Parietal lobe (tissue), 2 donors: ENCODE data around the genes MXRA8 and CALML6.

DNA sequence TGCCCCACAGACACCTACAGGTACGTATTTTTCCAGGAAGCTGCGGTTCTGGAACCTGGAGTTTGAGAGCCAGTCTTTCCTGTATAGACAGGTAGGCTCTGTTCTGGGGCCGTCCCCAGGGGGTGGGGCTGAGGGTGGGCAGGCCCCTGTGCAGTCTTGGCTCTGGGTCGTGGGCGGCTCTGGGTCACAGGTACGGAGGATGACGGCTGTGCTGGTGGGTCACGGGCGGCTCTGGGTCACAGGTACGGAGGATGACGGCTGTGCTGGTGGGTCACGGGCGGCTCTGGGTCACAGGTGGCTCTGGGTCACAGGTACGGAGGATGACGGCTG lies 2.2 kb downstream of the PUSL1 start:
- RAMPAGE, long total RNA: no peak

DNA sequence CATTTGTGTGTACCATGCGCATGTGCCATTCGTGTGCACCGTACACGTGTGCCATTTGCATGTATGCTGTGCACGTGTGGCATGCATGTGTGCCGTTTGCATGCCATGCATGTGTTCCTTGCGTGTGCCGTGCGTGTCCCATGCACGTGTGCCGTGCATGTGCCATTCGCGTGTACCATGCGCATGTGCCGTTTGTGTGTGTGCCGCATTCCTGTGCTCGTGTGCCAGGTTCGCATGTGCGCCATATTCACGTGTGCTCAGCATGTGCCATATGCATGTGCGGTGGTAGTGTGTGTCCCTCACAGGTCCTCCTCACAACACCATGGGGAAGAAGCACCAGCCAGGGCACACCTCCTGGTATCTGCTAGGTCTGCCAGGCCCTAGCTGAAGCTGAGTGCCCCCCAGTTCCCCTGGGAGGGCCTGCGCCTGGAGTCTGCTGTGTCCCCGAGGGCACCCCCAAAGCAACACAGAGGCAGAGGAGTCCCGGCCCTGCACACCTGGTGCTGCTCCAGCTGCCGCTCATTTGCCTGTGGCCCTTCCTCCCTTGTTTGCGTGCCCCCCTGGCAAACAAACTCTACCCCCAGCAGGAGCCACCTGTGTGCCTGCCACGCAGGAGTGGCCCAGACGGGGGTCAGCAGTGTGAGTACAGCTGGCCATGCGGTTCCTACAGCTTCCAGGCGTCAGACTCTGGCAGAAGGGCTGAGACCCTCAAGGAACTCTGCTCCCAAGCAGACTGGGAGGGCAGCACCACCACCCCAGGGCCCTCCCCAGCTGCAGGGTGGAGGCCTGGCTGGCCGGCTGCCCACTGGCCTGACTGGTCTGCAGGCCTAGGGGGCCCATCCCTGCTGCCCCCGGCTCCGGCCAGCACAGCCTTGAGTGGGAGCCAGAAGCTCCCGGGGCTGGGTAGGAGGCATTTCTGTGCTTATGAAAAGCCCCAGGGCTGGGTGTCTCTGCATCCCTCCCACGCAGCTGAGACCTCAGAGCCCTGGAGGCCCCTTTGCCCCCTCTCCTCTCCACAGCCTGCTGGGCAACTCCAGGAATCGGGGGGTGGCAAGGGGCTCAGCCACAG lies 743 bp upstream of the TAS1R3 start:
- RAMPAGE, long total RNA: no peak

DNA sequence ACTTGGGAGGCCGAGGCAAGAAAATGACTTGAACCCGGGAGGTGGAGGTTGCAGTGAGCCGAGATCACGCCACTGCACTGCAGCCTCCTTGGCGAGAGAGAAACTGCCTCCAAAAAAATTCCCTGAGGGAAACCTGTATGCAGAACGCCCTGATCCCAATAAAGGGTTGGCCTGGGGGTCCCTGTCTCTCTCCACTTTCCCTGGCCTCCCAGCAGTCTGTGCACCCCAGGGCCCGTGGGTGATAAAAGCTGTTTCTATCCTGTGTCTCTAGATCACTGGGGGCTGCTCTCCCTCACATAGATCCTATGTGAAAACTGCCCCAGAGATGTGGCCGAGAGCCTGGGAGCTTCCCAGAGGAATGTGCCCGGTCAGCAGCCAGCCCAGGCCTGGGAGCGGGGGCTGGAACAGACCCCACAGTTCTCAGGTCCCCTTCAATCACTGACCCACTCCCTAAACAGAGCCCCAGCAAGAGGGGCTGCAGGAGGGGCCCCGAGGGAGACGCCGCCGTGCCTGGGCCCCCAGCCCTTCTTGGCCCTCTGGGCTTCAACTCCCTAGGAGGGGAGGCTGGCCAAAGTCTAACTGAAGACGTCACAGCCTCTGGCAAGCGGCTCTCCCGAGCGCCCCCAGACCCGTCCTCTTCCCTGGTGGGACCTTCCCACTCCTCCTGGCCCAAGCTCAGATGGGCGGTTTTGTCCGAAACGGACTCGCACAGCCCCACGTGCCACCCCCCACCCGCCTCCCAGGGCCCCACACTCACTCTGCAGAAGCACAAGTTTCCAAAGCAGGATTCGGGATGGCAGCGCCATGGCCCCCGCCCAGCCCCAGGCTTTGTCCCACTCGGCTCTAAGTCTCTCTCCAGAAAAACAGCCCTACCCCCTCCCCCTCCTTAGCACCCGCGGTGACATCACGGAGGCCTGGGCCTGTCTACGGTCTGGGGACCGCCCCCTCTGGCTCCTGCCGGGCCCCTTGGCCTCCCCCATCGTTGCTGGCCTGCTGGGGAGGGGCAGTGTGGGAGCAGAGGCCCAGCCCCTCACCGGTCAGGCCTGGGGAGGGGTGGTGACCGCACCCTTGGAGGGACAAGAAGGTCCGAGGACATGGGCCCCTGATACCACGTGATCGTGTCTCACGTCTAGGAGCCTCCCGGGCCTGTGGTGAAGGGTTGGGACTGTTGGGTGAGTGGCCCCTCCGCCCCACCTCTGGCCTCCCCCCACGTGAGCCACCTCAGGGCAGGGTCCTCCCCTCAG lies at the start of gene MXRA8:
Gene MXRA8, minus strand, starts transcription at position 857 of the 1,244 bp plus-strand sequence.
- RAMPAGE, long total RNA: no peak

GRCh38 chr1:1385490-1385801 lies 10.4 kb upstream of the AURKAIP1 start:
- RAMPAGE, long total RNA: no peak

- RAMPAGE, long total RNA: no peak
These were observed 11.2 kb downstream of the CCNL2 start for GRCh38 chr1:1387681-1388610.

DNA sequence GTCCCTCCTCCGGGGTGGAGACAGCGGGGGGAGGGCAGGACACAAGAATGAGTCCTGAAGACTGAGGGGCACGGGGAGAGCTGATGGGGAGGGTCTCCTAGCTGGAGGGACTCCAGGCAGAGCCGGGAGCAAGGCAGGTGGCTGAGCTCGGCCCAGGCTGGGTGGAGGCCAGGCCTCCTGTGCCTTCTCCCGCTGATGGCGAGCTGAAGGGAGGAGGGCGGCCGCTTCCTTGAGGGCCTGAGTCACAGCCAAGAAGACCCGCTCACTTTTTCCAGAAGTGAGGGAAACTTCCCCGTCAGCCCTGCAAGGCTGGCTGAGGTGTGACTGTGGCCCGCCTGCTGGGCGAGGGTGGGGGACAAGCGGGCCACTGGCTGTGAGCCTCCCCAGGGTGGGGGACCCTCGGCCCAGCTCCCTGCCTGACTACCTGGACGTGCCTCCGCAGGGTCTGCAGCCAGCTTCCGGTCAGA lies 1.7 kb upstream of the VWA1 start:
- RAMPAGE, long total RNA: no peak

DNA sequence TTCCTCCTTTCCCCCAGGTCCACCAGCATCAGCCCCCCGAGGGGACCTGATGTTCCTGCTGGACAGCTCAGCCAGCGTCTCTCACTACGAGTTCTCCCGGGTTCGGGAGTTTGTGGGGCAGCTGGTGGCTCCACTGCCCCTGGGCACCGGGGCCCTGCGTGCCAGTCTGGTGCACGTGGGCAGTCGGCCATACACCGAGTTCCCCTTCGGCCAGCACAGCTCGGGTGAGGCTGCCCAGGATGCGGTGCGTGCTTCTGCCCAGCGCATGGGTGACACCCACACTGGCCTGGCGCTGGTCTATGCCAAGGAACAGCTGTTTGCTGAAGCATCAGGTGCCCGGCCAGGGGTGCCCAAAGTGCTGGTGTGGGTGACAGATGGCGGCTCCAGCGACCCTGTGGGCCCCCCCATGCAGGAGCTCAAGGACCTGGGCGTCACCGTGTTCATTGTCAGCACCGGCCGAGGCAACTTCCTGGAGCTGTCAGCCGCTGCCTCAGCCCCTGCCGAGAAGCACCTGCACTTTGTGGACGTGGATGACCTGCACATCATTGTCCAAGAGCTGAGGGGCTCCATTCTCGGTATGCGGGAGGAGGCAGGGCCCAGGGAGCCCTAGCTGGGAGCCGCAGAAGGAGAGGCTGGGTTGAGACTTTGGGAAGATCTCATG lies 1.6 kb downstream of the VWA1 start:
- RAMPAGE, long total RNA: no peak

GRCh38 chr1:1511305-1511626 lies 696 bp upstream of the ATAD3A start:
- RAMPAGE, long total RNA: no peak

DNA sequence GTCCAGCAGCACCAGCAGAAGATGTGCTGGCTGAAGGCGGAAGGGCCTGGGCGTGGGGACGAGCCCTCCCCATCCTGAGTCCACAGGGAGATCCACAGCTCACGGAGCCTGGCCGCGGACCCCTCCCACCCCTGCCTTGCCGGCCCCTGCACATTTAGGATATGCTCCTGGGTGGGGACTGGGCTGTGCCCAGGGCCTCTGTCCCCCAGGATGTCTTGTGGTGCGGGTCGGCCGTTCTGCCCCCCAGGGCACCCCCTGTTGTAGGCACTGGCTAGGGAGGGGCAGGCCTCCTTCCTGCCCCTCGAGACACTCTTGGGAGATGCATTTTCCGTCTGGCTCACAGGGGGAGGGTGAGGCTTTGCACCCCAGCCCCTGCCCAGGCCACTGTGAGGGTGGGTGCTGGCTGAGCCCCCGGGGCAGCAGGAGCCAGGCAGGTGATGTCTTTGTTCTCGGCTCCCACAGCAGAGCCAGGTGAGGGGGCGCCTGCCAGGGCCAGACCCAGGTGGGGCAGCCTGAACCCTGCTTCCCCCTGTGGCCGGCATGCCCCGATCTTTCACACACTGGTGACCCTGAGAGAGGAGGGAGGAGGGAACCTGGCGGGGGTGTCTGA lies 6.3 kb downstream of the TMEM240 start:
- RAMPAGE, long total RNA: no peak

DNA sequence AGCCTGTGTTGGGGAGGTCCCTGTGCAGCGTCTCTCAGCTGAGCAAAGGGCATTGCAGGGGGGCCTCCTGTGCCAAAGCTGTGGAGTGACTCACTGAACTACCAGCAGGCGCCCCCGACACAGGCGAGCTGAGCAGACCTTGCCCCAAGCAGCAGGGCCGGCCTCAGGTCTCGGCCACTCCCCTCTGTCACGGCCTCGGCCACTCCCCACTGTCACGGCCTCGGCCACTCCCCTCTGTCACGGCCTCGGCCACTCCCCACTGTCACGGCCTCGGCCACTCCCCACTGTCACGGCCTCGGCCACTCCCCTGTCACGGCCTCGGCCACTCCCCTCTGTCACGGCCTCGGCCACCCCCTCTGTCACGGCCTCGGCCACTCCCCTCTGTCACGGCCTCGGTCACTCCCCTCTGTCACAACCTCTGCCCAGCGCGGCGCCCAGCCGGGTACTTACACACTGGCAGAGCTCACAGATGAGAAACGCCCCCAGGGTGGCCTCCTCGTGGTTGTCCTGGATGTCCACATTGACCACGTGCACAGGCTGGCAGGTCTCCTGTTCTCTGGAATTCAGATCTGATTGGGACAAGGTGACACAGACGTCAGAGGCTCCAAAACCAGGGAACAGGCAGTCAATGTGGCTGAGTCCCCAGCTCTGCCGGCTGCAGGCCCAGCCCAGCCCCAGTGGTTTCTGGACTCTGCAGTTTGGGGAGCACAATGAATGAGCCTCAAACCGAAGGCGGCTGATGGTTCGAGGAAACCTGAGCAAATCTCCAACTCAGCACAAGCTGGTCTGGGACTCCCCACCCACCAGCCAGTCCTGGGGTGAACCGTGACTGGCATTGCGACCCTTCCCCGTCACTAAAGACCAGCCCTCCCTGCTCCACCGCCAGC lies 3.2 kb upstream of the TMEM240 start:
- RAMPAGE, long total RNA: no peak

GRCh38 chr1:1561989-1562948 lies 12.4 kb downstream of the SSU72 start:
- RAMPAGE, long total RNA: no peak

DNA sequence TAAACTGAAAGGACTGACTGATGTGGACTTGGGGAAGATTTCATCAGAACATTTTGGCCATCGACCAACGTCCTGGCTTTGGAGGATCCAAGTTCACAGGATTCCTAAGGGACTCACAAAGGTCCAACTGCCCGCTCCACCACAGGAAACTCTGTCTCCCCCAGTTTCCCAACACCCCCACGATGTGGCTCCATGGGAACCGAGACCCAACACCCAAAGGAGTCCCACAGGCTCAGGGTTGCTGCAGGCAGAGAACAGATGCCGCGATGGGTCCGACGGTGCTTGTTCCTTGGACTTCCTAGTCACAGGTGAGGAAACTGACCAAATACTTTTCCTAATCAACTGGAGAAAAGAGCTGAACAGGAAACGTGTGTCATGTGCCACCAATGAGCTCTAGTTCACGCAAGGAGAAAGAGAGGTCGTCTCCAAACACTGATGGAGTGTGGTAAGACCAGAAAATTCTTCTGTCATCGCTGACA lies 9.2 kb downstream of the SSU72 start:
- RAMPAGE, long total RNA: no peak

- RAMPAGE, long total RNA: no peak
These were observed 663 bp downstream of the FNDC10 start for GRCh38 chr1:1599042-1599902.

DNA sequence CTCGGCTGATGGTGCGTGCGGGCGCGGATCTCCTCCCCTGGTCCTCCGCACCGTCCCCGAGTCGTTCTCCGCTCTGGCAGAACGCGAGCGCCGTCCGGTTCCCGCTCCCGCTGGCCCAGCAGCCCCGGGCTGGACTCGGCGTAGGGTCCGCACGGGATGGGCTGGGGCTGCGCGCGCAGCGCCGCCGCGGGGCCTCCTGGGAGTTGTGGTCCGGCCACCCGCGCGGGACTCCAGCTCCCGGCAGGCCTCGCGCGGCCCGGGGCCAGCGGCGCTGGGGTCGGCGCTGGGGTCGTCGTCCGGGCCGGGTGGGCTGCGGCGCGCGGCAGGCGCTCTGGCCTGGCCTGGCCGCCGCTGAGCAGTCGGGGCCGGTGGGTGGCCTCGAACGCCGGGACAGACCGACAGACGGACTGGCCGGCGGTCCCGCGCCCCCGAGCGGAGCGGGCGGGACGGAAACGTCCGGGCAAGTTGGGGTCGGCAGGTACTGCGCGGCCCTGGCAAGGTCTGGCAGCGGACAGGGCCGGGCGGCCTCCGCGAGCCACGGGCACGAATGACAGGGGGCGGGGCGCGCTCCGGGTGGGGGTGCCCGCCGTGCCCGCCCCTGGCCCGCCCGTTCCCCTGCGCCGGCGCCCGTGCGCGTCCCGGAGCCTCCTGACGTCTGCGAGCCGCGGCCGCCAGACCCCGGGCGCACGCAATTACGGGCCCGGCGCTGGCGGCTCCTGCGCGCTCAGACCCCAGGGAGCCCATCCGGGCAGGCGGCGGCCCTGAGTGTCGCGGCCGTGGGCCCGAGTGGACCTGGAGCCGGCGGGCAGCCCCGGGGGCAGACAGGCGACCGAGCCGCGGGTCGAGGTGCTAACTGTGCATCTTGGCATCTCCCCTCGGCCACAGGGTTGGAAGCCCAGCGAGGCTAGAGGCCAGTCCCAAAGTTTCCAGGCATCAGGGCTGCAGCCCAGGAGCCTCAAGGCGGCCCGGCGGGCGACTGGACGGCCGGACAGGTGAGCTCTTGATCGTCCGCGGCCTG lies 632 bp downstream of the MIB2 start:
- RAMPAGE, long total RNA: start-site peak on the minus strand centred at position 160 of the sequence, 47 bp wide, 31 and 10 reads in 2 replicates

DNA sequence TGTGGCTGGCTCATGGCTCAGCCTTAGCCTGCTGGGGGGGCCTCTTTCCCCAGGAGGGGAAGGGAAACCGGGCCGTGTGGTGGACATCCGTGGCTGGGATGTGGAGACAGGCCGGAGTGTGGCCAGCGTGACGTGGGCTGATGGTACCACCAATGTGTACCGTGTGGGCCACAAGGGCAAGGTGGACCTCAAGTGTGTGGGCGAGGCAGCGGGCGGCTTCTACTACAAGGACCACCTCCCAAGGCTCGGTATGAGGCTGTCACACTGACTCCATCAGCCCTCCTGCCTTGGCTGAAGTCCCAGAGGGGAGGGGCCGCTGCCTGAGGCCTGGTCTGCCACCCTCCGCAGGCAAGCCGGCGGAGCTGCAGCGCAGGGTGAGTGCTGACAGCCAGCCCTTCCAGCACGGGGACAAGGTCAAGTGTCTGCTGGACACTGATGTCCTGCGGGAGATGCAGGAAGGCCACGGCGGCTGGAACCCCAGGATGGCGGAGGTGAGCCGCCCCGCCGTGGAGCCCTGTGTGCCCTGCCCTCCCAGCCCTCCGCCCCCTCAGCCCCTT lies 7.0 kb upstream of the MMP23B start:
- RAMPAGE, long total RNA: no peak

DNA sequence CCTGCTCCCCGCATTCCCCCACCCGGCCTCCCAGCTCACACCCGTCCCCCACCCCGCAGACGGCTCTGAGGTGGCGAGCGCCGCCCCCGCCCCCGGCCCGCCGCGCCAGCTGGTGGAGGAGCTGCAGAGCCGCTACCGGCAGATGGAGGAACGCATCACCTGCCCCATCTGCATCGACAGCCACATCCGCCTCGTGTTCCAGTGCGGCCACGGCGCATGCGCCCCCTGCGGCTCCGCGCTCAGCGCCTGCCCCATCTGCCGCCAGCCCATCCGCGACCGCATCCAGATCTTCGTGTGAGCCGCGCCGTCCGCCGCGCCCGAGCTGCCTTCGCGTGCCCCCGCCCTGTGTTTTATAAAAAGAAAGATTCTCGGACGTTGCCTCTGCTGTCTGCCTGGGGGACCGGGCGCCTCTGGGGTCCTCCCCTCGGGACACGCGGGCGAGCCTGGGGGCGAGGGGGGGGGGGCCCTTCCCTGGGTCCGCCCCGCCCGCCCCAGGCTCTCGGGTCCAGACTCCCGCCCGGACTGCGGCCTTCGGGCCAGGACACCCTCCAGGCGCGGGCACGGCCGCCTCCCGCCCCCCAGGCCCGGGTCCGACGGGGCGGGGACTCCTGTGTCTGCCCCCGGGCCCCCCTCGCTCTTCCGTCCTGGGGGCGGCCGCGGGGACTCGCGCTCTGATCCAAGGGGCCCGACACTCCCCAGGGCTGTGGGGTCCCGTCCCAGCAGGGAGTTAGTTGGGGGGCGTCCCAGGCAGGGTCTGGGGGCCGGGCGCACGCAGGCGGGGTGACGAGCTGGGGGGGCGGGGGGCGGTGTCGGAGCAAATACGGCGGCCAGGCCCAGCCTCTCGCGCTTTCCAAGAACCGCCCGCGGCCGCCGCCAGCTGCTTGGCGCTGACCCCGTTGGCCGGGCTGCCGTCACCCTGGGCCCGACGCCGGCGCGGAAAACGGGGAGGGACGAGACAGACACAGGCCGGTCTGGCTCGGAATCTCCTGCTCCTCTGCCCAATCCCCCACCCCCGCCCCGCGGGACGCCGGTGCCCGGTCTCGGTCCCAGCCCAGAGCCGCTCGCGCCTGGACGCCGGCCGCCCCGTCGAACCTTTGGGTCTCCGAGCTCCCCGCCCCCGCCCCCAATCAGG lies 1.4 kb upstream of the MMP23B start:
- RAMPAGE, long total RNA: no peak

DNA sequence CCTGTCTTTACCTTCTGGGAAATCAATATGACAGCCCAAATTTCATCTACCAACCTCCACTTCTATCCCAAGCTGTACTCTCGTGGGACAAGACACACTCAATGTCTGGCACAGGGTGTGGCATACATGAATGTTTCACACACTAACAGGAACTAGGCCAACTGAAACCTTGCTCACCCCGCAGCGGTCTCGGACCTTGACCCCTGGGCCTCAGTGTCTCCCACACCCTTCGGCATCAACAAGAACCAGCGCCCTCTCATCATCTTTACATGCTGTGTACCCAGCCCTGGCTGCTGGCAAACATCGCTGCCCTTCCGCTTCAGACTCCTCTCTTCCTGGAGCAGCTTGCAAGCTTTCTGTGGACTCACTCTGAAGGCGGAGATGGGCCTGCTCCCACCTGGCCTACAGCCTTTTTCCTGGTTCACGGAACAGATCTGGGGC lies 10.6 kb downstream of the CDK11B start:
- RAMPAGE, long total RNA: no peak

GRCh38 chr1:1786503-1787702 lies 8.6 kb upstream of the NADK start:
- RAMPAGE, long total RNA: no peak

- RAMPAGE, long total RNA: no peak
These were observed 37.6 kb upstream of the NADK start for GRCh38 chr1:1815547-1816609.

DNA sequence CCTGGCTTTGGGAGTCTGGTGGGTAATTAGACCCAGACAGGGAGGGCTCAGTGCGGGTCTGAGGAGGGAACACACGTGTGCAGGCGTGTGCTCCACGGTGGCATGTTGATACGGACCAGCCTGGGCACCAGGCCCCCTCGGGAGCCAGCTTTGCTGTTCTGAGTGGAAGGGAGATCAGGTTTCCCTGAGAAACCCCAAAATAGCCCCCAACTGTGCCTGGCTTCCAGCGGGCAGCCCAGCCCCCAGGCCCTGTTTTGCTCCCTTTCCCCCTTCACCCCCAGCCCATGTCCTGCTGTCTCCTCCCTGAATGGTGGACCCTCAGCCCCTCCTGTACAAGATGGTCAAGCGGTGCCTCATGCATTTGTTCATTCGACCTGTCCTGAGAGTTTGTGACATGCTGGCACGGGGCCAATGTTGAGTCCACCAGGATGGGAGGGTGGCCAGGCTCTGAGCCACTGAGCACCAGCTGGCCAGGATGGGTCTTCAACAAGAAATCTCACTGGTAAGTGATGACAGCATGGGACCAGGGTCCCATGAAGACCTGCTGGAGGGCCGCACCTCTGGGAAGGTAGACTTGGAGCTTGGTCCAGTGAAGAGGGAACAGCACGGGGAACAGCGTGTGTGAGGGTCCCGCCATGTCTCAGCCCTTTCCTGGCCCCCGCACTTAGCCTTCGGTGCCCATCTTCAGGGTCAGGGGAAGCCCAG lies at the start of gene CALML6:
Gene CALML6, plus strand, starts transcription at position 455 of the 705 bp plus-strand sequence.
- RAMPAGE, long total RNA: no peak